ENCODE data around the genes CSF1R, CDX1 and MYOZ3.

GRCh38 chr5:150086211-150087092 lies at the start of gene CSF1R:
CSF1R (minus strand) TSS chr5:150086554.
- PRO-cap: unidirectional peak, minus-strand start at chr5:150086528; unidirectional peak, minus-strand start at chr5:150086821

DNA sequence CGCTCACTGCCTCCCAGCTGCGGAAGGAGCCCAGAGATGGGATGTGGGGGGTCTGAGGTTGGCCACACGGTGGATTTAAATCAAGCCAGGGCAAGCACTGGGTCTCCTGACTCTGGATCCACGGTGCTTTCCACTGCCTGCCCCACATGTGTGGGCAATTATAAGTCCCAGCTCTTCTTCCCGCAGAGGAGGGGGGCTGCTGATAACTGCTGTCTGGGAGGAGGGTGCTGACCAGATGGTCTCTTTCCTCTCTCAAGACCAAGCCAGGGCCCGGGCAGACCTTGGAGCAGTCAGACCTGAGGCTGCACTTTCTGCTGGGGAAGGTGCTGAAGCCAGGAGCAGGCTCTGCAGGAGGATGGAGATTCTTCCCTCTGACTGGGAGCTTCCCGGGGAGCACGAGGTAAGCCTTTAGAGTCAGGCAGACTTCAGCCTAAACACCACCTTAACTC lies 2.6 kb downstream of the PDGFRB start:
- PRO-cap: no peak

- PRO-cap: bidirectional peak, plus-strand start at chr5:150166532, minus-strand start at chr5:150166531; bidirectional peak, plus-strand start at chr5:150166781, minus-strand start at chr5:150166703
These were observed at the start of gene CDX1 for GRCh38 chr5:150166299-150166905. CDX1 (plus strand) TSS chr5:150166778.

DNA sequence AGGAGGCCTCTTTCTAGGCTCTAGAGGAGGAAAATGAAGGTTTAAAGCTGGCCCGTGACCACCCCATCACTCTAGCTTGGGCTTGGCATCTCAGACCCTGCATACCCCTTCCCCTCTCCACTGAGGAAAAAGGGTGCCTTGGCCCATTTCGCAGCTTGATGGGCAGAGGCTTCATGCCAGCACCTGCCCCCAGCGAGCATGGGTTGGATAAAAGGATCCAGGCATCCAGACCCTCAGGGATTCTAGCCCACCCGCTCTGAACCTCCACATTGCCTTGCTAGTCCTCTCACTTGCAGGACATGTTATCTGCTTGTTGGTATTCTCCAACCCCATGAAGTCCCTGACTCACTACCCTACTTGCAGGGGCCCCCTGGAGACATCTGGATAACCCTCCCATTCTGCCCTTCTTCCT lies 1.9 kb upstream of the CAMK2A start:
- PRO-cap: unidirectional peak, minus-strand start at position 65 of the sequence

- PRO-cap: no peak
These were observed 11.9 kb downstream of the CD74 start for GRCh38 chr5:150400466-150401460.

DNA sequence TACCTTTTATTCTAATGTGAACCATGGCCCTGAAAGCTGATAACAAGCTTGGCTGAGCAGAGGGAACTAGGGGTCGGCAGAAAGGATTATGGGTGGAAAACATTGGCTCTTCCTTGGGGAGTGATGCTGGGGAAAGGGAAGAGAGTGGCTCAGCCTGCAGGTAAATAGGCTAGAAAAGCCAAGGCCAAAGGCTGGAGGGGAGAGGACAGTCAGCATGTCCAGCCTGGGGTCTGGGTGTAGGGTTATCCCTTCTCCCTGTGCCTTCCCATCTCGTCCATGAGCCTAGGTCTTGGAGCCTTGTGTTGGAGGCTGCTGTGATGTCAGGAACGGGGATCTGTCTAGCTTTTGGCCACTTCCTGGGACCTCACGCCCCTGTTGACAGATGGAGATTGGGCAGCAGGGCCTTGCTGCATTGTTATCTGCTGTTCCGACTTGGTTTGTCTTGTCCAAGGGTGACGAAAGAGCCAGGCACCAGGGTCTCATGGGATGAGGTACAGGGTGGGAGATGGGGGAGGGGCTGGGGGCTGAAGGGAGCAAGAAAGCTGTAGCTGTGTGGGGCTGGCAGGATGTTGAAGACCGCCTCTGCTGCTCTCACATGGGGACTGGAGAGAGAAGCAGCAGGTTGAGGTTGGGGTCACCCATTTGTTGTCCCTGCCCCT lies 10.9 kb downstream of the CD74 start:
- PRO-cap: no peak

DNA sequence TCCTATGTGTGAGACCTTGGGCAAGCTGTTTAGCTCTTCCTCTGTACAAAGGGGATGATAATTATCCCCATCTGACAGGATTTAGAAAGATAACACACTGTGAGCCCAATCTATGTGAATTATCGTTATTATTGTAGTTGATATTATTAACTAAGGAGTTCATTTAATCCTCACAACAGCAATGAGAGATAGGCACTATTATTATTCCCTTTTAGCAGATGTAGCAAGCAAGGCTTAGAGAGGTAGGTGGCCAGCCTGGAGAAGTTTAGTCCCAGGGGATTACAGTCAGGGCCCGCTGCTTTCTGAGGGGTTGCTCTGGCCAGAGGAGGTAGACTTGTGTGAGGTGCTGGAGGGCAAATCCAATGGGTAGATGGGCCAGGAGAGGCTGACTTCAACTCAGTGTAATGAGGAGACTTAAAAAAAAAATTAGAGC lies 15.8 kb upstream of the NDST1 start:
- PRO-cap: no peak

- PRO-cap: unidirectional peak, minus-strand start at chr5:150533218; unidirectional peak, minus-strand start at chr5:150533271
These were observed 25.2 kb downstream of the NDST1 start for GRCh38 chr5:150533156-150533567.

DNA sequence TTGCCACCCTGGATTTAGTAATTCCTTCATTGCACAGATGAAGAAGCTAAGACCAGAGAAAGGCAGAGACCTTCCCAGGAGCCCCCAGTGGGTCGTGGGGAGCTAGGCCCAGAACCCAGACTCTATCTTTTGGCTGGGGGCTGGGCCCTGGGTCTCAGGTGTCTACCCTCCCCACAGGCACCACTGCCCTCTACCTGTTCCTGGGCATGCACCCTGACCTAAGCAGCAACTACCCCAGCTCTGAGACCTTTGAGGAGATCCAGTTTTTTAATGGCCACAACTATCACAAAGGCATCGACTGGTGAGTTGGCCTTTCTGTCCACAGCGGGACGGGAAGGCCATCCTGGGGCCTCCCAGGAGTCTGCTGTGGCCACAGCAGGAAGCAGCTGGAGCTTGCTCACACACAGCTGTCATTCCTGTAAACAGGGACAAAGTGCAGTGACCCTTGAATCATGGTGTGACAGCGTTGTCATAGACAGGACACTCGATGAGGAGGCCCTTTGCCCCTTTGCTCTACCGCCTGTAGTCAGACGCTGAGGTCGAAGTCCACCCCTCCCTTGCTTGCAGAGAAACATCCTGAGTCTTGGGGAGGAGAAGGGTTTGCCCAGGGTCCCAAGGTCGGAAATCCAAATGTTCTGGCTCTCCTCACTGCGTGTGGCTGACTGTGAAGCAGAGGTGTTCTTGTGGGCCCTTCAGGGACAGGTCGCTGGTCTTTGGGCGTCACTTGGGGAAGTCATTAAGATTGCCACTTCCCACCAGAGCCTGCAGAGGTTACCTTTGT lies 34.9 kb downstream of the NDST1 start:
- PRO-cap: bidirectional peak, plus-strand start at position 529 of the sequence, minus-strand start at position 368 of the sequence

- PRO-cap: no peak
These were observed 23.9 kb upstream of the SYNPO start for GRCh38 chr5:150616620-150616940.

DNA sequence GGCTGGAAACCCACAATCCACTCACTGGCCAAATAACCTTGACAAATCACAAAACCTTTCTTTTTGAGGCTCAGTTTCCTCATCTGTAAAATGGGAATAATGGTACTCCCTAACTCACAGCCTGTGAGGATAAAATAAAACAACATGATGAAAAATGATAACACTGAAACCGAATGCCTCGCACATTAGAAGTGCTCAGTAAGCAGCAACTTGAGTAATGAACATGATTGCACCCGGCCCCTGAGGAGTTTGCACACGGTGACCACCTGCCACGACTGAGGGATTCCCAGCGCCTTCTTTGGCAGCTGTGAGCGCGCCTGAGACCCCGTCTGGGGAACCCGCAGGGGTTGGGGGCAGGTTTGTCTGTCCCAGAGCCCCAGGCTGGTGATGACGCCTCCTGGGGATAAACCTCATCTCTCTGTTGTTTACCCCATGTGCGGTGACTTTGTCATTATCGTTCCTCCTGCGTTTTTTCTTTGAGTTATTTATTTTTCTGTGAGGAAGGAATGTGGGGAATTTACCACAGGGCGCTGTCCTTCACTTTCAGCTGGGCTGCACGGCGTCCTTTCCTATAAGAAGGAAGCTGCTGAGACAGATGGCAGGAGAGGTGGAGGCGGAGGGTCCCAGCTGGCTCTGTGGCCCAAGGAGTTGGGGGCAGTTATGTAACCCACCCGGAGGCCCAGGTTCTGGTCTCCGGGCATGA lies 3.1 kb upstream of the SYNPO start:
- PRO-cap: unidirectional peak, plus-strand start at position 601 of the sequence

DNA sequence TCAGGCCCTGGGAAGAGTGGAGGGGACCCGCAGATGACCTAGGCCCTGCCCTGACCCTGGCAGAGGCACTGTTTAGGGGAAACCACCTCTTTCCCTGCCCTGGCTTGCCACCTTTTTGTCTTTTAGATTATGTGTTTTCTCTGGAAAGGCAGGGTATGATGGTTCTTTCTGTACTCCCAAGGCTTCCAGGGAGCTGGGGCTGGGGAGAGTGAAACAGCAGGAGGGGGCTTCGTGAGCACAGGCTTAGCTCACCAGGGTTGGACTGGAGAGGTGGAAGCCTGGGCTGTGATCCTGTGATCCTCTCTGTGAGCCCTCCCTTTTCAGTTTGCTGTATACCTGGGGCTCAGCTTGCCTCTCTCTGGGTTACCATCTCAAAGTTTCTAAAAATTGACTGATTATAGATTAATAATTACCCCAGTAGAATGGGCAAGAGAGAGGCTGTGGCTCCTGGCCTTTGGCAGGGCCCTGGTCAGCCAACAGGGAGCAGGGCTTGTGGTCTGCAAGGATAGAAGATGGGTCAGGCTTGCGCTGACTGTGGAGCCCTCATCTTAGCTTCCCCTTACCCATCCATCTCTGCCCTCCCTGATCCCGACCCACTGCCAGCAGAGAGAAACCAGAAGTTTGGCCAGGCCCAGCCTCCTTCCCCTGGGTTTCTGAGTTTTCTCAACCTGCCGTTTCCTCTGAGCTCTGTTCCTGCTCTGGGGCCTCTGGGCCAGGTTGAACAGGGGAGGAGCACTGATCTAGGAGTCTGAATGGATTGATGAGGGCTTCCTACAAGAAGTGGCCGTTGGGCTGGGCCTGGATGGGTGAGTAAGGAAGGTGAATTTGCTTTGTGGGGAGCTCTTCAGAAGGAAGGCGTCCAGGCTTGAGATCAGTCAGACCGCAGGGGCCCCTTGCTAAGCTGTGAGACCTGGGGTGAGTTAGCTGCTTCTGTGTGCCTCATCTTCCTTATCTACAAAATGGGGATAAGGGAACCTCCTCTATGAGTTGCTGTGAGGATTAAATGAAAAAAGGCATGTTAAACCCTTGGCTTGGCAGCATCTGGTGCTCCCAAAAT lies 1.5 kb upstream of the SYNPO start:
- PRO-cap: no peak

DNA sequence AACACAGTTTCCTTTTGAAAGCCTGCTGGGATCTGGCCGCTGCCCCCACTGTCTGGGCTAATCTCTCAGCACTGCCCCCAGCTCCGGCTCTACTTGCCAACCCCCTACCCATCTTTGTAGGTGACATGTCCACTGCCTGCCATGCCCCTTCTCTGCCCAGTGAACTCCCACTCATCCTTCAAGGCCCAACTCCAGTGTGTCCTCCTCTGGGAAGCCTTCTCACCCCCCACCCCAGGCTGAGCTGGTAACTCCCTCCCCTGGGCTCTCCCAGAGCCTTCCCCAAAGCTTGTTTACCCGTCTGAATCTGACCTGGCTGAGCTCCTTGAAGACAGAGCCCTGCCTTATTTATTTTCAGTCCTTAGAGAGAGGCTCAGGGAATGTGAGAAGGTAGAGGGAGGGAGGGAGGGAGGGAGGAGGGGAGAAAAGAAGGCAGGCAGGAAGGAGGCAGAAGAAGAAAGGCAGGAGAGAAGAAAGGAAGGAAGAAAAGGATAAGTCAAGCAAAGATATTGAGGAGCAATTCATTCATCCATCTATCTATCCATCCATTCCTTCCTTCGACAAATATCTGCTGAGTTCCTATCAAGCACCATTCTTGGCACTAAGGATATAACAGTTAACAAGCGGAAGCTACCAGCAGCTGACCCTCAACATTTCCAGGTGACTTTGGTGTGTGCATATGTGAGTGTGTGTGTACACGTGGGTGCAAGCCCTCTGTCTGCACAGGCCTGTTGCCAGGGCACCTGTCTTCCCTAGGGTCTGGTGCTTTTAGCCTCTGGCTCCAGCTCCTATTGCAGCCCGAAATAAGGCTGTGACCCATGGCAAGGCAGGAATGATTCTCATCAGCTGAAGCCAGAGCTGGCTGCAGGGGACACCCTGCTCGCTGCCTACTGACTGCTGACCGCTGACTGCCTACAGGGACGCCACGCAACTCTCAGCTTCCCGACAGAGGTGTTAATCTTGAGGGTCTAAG lies at the start of gene MYOZ3:
Gene MYOZ3, plus strand, starts transcription at position 829 of the 970 bp plus-strand sequence.
- PRO-cap: no peak

- PRO-cap: no peak
These were observed 20.4 kb upstream of the GPX3 start for GRCh38 chr5:150999995-151000412.

GRCh38 chr5:151028281-151029200 lies 8.2 kb downstream of the GPX3 start:
- PRO-cap: no peak

DNA sequence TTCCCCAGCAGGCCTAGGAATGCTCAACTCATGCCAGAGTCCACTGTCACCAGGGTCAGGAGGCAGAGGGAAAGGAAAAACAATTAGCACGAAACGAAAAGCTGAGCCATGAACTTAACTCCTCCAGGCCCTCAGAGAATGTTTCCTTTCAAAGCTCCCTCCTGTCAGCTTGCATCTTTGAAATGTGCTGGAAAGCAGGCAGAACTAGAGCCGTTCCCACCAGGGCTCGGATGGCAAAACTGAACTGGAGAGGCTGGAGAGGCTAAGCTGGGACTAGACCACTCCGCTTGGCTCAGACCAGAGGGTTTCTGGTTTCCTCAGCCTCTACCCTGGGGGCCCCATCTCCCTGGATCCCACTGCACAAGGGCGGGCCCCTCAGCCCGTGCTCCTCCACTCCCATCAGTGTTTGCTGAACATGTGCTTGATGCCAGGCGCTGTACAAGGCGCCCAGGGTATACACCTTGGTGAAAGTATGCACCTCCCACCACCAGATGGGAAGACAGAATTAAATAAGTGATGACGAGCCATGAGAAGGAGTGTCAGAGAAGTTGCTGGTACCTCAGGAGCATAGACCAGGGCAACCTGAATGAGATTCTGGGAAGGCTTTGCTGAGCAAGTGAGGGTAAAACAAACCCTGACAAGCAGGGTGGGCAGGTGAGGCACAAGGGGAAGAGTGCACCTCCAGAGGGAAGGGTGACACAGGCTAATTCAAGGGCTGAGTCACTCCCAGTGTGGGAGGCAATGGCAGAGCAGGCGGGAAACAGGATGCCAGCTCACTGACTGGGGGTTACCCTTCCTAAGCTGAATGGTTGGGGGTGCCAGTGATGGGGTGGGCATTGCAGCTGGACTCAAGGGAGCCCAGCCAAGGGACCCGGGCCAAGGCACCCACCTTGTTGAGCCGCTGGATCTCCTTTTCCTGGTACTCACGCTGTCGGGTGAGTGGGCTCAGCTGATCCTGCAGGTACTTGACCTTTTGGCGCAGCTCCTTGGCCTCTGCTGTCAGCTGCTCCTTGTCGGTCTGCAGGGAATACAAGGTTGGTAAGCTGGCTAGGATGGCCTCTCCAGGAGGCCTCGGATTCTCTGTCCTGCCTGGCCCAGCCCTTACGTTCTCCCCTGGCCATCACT lies 18.2 kb downstream of the GPX3 start:
- PRO-cap: no peak

DNA sequence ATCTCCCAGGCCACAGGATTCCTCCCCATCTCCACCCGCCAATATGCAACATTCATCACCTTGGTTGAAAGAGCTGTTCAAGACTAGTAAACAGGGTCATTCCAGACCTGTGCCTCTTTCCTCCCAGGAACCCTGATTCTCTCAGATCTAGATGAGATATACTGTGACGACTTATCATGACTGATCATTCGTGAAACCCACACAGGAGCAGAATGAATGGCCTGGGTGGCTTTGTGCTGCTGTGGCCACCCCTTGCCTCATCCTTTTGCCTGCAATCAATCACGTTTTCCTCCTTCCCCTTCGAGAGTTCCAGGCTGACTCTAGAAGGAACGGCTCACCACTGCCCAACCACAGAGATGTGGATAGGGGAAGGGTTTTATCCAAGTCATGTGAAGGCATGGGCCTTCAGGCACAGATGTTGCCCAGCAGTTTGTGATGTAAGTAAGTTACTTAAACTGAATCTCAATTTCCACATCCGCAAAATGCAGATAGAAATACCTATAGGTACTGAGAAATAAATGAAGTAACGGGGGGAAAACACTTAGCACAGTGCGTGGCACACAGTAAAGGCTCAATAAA lies 5.8 kb downstream of the ANXA6 start:
- PRO-cap: unidirectional peak, minus-strand start at position 267 of the sequence

DNA sequence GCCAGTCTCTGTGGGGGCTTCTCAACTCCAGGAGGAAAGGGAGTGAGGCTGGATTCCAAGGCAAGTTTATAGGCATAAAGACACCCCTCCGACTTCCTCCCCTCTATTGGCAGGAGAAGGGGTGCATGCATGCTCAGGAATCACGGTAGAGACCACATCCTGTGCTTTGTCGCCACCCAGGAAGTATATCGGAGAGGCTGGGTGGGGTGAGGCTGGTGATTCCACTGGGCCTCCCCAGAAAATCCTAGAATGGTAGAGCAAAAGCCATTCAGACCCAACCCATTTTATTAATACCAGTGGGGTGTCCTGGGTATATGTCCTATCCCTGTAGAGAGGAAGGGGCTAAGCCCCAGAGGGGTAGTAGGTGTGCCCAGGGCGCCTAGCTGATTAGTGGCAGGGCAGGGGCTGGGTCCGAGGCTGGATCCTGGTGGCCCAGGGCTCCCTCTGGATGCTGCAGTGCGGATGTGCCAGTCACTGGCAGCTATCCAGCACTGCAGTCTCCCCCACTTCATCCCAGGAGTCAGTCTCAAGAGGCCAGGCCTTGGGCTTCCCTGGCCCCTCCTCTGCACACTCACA lies 2.0 kb downstream of the ANXA6 start:
- PRO-cap: no peak

DNA sequence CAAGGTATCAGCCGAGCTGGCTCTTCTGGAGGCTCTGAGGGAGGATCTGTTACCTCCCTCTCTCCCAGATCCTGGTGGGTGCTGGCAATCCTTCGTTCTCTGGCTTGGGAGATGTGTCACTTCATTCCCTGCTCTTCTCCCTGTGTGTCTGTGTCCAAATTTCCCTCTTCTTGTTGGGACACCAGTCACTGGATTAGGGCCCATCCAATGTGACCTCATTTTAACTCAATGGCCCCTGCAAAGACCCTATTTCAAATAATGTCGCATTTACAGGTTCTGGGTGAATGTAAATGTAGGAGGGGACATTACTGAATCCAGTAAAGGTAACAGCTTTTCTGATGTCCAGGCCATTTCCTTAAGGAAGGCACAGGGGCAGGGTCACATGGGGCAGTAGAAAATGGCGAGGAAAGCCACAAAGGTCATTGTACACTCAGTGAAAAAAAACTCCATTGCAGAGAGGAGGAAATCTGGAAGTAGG lies 6.3 kb downstream of the CCDC69 start:
- PRO-cap: no peak

- PRO-cap: bidirectional peak, plus-strand start at chr5:151234965, minus-strand start at chr5:151234882
These were observed 10.8 kb upstream of the CCDC69 start for GRCh38 chr5:151234387-151235380.

Data from rectum (tissue), 1 donor.